ENCODE results near the gene ATF7IP2.

DNA sequence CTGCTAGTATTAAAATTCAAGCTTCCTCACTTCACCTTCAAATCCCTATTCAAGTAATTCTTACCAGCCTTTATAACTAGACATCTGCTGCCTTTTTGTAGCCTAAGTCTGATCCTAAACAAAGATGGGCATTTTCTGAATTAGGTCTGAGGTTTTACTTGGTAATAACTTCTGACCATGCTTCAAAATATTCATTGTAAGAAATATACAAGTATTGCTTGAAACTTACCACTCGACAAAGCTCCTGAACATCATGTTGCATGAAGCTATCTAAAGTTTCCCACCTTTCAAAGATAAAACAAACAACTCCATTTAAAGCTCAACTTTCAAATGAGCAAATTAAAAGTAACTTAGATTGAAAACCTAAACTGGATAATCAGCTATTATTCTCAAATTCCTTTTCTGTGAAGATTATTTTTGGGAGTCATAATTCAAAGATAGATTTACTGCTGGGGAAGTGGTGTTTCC, 34.2 kb downstream of the LITAFD start:
- RRBS, 2 experiments, result no CpG with 5 or more reads among the region's 1 CpG
CAGE:
- cytosol, long polyA minus RNA, result no peak
- cytosol, long polyA plus RNA, result no peak
- long polyA plus RNA, result no peak
- nucleus, long polyA minus RNA, result no peak
- nucleus, long polyA plus RNA, result no peak

DNA sequence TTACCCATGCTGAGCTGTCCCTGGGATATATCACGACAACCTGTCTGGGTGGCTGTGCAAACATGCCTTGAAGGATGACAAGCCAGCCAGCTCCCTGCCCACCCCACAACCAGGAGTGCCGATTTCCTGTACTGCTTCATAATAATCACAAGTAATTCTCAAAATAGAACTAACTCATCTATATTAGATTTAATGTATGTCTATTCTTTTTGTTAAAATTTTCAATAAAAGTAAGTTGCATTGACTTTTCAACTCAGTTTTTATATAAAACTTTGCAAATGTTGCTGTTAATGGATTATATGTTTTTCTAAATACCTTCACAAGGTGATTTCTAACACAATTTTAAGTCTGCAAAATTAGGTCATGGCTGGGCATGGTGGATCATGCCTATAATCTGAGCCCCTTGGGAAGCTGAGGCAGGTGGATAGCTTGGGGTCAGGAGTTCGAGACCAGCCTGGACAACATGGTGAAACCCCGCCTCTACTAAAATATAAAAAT, 36.1 kb downstream of the LITAFD start:
- RRBS, 2 experiments, result no CpG with 5 or more reads among the region's 4 CpGs
CAGE:
- cytosol, long polyA minus RNA, result no peak
- cytosol, long polyA plus RNA, result no peak
- long polyA plus RNA, result no peak
- nucleus, long polyA minus RNA, result no peak
- nucleus, long polyA plus RNA, result no peak

- RRBS, 2 experiments, result no CpG with 5 or more reads among the region's 7 CpGs
CAGE:
- cytosol, long polyA minus RNA, result no peak
- cytosol, long polyA plus RNA, result no peak
- long polyA plus RNA, result no peak
- nucleus, long polyA minus RNA, result no peak
- nucleus, long polyA plus RNA, result no peak
Observed at GRCh38 chr16:8924097-8924971, 39.4 kb downstream of the USP7 start.

GRCh38 chr16:8951295-8951891, 12.3 kb downstream of the USP7 start:
- RRBS, 2 experiments, result 88% methylated on average over 3 of the region's 8 CpGs
CAGE:
- cytosol, long polyA minus RNA, result no peak
- cytosol, long polyA plus RNA, result no peak
- long polyA plus RNA, result no peak
- nucleus, long polyA minus RNA, result no peak
- nucleus, long polyA plus RNA, result no peak

GRCh38 chr16:9090985-9091414, 444 bp upstream of the HAPSTR1 start:
- RRBS, 2 experiments, result 1 to 2% methylated on average over 5 of the region's 24 CpGs
CAGE:
- cytosol, long polyA minus RNA, result no peak
- cytosol, long polyA plus RNA, result no peak
- long polyA plus RNA, result no peak
- nucleus, long polyA minus RNA, result no peak
- nucleus, long polyA plus RNA, result no peak

DNA sequence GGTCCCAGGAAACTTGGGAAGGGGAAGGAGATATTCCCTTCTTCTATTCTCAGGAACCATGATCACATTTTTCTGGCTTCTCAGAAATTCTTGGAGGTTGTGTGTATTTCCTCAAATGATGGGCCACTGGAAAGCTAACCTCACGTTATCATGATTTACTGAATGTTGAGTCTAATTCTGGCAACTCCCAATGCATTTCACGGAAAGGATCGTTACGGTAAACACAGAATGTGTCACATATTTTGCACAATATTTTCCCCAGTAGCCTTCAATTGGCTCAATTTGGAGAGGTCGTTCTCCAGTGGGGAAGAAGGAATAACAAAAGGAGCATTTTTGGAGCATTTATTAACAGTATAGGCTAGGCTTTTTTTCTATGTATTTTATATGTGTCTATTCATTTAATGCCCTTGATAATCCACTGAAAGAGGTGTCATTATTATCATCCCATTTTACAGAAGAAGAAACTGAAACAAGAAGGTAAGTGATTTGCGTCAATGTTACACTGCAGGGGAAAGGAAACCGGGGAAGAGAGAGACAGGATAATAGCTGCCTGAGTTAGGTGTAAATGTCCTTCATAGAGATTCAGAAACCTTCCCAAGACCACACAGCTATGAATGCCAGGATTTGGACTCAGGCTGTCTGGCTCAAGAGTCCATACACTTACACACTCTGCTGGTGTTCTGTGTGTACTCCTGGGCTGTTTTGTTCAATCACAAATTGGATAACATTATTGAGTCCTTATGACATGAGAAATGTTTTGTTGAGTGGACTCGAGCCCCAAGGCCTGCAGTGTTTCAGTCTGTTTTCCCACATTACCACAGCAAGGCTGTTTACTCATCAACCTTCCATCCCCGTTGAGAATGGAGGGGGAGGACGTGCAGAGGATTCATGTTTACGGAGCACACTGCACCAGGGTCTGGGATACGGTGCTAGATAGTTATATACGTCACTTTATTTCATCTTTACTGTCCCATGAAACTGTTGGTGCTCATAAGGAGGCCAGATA, 450.6 kb downstream of the HAPSTR1 start:
- RRBS, 2 experiments, result no CpG with 5 or more reads among the region's 13 CpGs
CAGE:
- cytosol, long polyA minus RNA, result no peak
- cytosol, long polyA plus RNA, result no peak
- long polyA plus RNA, result no peak
- nucleus, long polyA minus RNA, result no peak
- nucleus, long polyA plus RNA, result no peak

DNA sequence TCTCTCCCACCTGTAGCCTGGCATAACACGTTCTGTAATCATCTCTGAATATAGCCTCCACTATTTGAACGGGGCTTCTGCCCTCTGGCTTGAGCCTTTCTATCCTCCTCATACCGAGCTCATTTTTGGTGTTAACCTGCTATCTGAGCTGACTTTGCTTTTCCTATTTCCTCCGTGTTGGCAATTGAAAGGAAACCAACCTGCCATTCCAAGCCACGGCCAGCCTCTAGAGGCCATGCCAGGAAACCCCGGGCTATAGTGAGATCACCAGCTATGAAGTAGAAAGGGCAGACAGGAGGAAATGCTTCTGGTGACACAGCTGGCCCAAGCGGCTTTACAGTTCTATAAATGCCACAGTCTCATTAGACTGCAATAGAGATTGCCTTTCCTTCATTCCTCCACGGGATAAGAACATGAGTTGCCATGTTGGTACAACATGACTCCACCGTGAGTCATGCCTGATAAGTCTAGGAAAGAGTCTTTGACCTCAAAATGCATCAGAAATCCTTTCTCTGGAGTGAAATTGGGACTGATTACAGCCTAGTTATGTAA, 385.0 kb downstream of the GRIN2A start:
- RRBS, 2 experiments, result no CpG with 5 or more reads among the region's 9 CpGs
CAGE:
- cytosol, long polyA minus RNA, result no peak
- cytosol, long polyA plus RNA, result no peak
- long polyA plus RNA, result no peak
- nucleus, long polyA minus RNA, result no peak
- nucleus, long polyA plus RNA, result no peak

GRCh38 chr16:10297282-10297862, 88.5 kb upstream of the ATF7IP2 start:
- RRBS, 2 experiments, result no CpG with 5 or more reads among the region's 12 CpGs
CAGE:
- cytosol, long polyA minus RNA, result no peak
- cytosol, long polyA plus RNA, result no peak
- long polyA plus RNA, result no peak
- nucleus, long polyA minus RNA, result no peak
- nucleus, long polyA plus RNA, result no peak

DNA sequence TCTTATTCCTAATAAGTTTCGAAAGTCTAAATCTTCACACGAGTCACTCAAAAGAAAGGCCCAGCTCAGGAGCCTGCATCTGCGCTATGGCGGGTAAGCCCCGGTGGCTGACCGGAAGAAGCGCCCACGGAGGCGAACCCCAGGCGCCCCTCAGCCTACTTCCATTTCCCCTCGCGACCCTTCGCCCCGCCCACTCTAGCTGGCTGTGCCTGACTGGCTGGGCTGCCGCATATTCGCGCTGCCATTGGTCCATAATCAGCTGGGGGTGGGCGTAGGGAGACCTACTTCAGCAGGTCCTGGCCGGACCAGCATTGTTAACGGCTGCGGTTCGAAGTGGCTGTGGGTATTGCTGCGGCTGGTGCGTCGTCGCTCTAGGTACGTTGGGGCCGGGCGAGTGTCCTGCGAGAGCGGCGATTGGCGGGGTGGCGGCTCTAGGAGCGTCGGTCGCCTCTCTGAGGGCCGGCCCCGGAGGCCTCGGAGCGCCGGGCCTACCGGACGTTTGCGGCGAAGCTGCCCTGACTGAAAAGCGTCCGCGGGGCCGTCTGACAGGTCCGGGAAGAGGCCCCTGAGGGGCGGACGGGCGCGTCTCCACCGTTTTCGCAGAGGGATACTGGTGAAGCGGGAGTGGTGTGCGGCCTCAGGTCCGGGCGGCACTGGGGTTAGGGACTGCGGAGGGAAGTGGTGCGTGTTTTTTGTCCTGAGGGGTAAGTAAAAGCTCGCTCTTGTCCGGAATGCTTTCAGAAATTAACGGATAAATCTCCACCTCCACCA, at the start of gene ATF7IP2:
Gene ATF7IP2, plus strand, starts transcription at position 314 of the 771 bp plus-strand sequence.
- RRBS, 2 experiments, result under 1 to 1% methylated on average over 34 to 39 of the region's 66 CpGs
CAGE:
- cytosol, long polyA minus RNA, result start-site peak on the plus strand centred at position 666 of the sequence, 21 bp wide, 8 reads
- cytosol, long polyA plus RNA, result no peak
- long polyA plus RNA, result start-site peak on the plus strand centred at position 341 of the sequence, 68 bp wide, 474 and 28 reads in 2 replicates
- nucleus, long polyA minus RNA, result start-site peak on the plus strand centred at position 320 of the sequence, 83 bp wide, 73 reads
- nucleus, long polyA plus RNA, result no peak

DNA sequence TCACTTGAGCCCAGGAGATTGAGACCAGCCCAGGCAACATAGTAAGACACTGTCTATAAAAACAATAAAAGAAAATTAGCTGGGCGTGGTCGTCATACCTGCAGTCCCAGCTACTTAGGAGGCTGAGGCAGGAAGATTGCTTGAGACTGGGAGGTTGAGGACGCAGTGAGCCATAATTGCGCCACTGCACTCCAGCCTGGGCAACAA, 32.7 kb downstream of the EMP2 start:
- RRBS, 2 experiments, result no CpG with 5 or more reads among the region's 4 CpGs
CAGE:
- cytosol, long polyA minus RNA, result no peak
- cytosol, long polyA plus RNA, result no peak
- long polyA plus RNA, result no peak
- nucleus, long polyA minus RNA, result no peak
- nucleus, long polyA plus RNA, result no peak

DNA sequence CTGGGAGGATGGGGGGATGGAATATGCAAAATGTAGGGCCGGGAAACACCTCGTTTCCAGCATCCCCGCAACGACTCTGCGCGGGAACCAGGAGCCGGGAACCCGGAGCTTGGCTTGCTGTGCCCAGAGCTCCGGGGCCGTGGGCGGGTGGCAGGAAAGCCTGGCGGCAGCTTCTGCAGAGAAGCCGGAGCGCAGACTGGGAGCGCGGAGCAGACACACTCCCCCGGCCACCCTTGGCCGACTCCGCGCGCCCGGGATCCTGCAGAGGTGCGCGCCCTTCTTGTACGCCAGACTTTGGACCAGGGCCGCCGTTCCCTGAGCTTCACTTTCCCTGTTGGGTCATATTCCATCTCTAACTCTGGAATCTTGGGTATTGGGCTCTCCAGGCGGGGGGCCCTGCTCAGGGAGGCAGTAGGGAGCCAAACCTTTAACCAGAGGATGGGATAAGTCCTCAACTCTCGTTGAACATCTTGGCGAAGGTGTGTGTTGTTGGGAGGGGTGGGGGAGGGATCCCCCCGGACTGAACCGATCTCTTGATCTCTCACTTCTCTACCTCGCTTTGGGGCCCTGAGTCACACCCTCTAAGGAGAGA, 2.2 kb downstream of the CIITA start:
- RRBS, 2 experiments, result 15% methylated on average over 17 of the region's 33 CpGs
CAGE:
- cytosol, long polyA minus RNA, result no peak
- cytosol, long polyA plus RNA, result no peak
- long polyA plus RNA, result no peak
- nucleus, long polyA minus RNA, result no peak
- nucleus, long polyA plus RNA, result no peak

DNA sequence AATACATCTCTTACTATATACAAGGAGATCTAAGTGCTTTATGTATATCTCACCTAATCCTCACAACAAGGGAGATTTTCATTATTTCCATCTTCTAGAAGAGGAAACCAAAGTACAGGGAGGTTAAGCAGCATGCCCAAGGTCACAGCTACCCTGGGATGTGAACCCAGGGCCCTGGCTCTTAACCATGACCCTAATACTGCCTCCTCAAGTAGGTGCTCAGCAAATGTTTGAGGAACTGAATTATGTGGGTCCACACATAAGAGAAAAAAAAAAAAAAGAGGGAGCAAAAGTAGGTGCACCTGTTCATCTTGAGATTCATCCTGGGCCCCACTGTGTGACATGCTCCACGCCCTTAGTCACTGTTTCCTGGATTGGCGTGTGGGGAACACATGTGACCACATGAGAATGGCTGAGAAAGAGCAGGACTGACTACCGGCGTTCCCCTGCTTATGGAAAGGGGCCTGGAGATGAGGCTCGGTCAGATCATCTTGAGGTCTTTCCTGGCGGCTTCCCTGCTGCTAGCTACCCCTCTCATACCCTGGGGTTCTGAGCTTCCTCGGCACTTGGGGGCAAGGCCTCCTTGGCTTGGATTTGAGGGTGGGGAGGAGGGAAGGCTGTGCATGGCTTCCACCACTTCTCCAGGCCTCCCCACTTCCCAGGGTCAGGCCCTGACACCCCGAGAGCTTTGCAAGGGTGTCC, 4.0 kb downstream of the DEXI start:
- RRBS, 2 experiments, result no CpG with 5 or more reads among the region's 8 CpGs
CAGE:
- cytosol, long polyA minus RNA, result no peak
- cytosol, long polyA plus RNA, result no peak
- long polyA plus RNA, result no peak
- nucleus, long polyA minus RNA, result no peak
- nucleus, long polyA plus RNA, result no peak

GRCh38 chr16:10941339-10942125, 736 bp downstream of the DEXI start:
- RRBS, 2 experiments, result 2 to 6% methylated on average over 7 of the region's 59 CpGs
CAGE:
- cytosol, long polyA minus RNA, result no peak
- cytosol, long polyA plus RNA, result no peak
- long polyA plus RNA, result no peak
- nucleus, long polyA minus RNA, result no peak
- nucleus, long polyA plus RNA, result no peak

GRCh38 chr16:10942727-10943125, 458 bp upstream of the DEXI start:
- RRBS, 2 experiments, result no CpG with 5 or more reads among the region's 16 CpGs
CAGE:
- cytosol, long polyA minus RNA, result no peak
- cytosol, long polyA plus RNA, result no peak
- long polyA plus RNA, result no peak
- nucleus, long polyA minus RNA, result no peak
- nucleus, long polyA plus RNA, result no peak

DNA sequence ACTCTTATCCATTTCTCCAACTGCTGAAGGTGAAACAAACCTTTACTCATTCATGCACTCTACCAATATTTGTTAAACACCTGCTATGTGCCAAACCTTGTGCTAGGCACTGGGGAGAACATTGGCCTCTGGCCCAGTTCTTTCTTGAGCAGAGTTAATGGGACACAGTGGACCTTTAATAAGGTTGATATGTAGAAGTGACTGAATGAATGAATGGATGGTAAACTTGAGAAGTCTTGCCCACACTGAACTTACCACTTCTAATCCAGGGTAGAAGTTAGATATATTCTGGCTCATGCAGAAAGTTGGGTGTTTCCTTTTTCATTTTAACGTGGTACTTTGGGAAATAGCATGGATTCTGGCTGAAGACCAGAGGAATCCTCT, 914 bp upstream of the CLEC16A start:
- RRBS, 2 experiments, result no CpG with 5 or more reads among the region's 1 CpG
CAGE:
- cytosol, long polyA minus RNA, result no peak
- cytosol, long polyA plus RNA, result no peak
- long polyA plus RNA, result no peak
- nucleus, long polyA minus RNA, result no peak
- nucleus, long polyA plus RNA, result no peak

DNA sequence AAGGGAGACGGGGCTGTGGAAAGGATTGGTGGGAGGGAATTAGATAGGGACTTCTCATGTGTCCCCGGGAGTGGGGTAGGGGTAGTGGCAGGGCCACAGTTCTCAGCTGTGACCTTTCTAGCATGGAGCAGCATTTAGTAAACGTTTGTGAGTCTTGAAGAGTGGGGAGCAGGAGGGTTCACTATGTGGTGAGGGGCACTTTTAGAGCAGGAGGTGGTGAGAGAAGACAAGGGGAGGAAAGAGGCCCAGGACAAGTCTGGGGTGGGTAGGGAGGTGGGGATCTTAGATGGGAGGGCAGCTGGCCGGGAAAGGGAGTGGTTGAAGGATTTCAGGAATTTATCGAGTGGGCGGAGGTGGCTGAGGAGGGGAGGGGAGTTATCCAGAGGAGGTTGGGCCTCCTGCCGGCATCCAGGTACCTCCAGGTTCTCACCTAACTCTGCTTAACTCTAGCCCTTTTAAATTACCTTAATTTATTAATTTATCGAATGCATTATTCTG, 1.9 kb downstream of the CLEC16A start:
- RRBS, 2 experiments, result 36 to 60% methylated on average over 2 of the region's 8 CpGs
CAGE:
- cytosol, long polyA minus RNA, result no peak
- cytosol, long polyA plus RNA, result no peak
- long polyA plus RNA, result no peak
- nucleus, long polyA minus RNA, result no peak
- nucleus, long polyA plus RNA, result no peak

- RRBS, 2 experiments, result no CpG with 5 or more reads among the region's 9 CpGs
CAGE:
- cytosol, long polyA minus RNA, result no peak
- cytosol, long polyA plus RNA, result no peak
- long polyA plus RNA, result no peak
- nucleus, long polyA minus RNA, result no peak
- nucleus, long polyA plus RNA, result no peak
Observed at GRCh38 chr16:11067689-11068362, 123.5 kb downstream of the CLEC16A start.

- RRBS, 2 experiments, result no CpG with 5 or more reads among the region's 11 CpGs
CAGE:
- cytosol, long polyA minus RNA, result no peak
- cytosol, long polyA plus RNA, result no peak
- long polyA plus RNA, result no peak
- nucleus, long polyA minus RNA, result no peak
- nucleus, long polyA plus RNA, result no peak
Observed at GRCh38 chr16:11076179-11076865, 132.0 kb downstream of the CLEC16A start.

DNA sequence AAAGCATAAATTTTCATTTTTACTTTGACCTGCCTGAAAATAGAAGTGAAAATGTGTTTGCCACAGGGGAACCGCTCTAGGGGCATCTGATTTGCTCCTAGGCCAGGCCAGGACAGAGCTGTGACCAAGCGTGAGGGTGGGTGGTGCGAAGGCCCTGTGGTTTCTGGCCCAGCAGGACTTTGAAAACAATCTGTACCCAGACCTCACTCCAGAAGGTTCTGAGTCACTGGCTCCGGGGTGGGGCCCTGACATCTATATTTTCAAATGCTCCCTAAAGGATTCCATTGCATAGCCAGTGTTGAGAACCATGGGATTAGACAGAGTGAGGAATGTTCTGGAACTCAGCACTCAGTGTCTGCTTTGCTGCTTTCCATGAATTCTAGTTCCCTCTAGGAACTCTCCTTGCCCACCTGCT, 133.7 kb downstream of the CLEC16A start:
- RRBS, 2 experiments, result no CpG with 5 or more reads among the region's 4 CpGs
CAGE:
- cytosol, long polyA minus RNA, result no peak
- cytosol, long polyA plus RNA, result no peak
- long polyA plus RNA, result no peak
- nucleus, long polyA minus RNA, result no peak
- nucleus, long polyA plus RNA, result no peak

DNA sequence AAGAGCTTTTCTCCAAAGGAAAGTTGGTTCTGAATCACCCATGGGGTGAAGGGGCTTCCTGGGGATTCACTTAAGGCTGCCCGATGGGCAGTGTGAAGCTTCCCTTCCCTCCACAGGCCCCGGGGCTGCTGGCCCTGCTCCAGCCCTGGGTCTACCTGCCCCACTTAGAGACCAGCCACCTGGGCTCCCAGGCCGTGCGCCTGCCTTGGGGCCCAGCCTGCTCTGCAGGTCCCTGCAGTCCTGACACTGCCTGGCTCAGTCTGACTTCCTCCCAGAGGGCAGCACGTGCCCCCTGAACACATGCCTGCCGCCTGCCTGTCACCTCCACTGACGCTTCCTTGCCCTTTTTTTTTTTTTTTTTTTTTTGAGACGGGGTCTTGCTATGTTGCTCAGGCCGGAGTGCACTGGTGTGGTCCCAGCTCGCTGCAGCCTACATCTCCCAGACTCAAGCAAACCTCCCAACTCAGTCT, 72.6 kb downstream of the SOCS1 start:
- RRBS, 2 experiments, result no CpG with 5 or more reads among the region's 10 CpGs
CAGE:
- cytosol, long polyA minus RNA, result no peak
- cytosol, long polyA plus RNA, result no peak
- long polyA plus RNA, result no peak
- nucleus, long polyA minus RNA, result no peak
- nucleus, long polyA plus RNA, result no peak

All from HepG2 (cell line).